Stomach (tissue), 7 donors: ENCODE measurements around a stretch of chr1.

DNA sequence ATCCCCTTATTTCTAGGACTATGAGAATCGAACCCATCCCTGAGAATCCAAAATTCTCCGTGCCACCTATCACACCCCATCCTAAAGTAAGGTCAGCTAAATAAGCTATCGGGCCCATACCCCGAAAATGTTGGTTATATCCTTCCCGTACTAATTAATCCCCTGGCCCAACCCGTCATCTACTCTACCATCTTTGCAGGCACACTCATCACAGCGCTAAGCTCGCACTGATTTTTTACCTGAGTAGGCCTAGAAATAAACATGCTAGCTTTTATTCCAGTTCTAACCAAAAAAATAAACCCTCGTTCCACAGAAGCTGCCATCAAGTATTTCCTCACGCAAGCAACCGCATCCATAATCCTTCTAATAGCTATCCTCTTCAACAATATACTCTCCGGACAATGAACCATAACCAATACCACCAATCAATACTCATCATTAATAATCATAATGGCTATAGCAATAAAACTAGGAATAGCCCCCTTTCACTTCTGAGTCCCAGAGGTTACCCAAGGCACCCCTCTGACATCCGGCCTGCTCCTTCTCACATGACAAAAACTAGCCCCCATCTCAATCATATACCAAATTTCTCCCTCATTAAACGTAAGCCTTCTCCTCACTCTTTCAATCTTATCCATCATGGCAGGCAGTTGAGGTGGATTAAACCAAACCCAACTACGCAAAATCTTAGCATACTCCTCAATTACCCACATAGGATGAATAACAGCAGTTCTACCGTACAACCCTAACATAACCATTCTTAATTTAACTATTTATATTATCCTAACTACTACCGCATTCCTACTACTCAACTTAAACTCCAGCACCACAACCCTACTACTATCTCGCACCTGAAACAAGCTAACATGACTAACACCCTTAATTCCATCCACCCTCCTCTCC lies 56.7 kb downstream of the OR4F16 start:
- PRO-cap: no peak
- RAMPAGE, long total RNA, 5 experiments: start-site peak on the plus strand in 3 of 5 experiments, centred at positions 194 to 418 of the sequence, 26 to 210 reads per replicate
- RRBS: no CpG with 5 or more reads among the region's 18 CpGs

DNA sequence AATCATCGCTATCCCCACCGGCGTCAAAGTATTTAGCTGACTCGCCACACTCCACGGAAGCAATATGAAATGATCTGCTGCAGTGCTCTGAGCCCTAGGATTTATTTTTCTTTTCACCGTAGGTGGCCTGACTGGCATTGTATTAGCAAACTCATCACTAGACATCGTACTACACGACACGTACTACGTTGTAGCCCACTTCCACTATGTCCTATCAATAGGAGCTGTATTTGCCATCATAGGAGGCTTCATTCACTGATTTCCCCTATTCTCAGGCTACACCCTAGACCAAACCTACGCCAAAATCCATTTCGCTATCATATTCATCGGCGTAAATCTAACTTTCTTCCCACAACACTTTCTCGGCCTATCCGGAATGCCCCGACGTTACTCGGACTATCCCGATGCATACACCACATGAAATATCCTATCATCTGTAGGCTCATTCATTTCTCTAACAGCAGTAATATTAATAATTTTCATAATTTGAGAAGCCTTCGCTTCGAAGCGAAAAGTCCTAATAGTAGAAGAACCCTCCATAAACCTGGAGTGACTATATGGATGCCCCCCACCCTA lies 54.4 kb downstream of the OR4F16 start:
- PRO-cap: no peak
- RAMPAGE, long total RNA, 5 experiments: no peak in any of the 5 experiments
- RRBS: no CpG with 5 or more reads among the region's 23 CpGs

GRCh38 chr1:793643-794046 lies 107.2 kb upstream of the OR4F16 start:
- PRO-cap: no peak
- RAMPAGE, long total RNA, 5 experiments: start-site peak on the minus strand in 3 of 5 experiments, at chr1:793722-793882 at its widest, 6 to 33 reads per replicate
- RRBS: no CpG with 5 or more reads among the region's 3 CpGs

DNA sequence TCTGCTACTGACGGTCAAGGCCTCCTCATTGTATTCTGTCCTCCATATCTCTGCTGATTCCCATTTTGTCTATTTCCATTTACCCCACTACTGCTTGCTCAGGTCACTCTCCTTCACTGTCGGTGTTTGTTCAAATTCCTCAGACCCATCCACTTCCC lies 97.2 kb upstream of the SAMD11 start:
- PRO-cap: no peak
- RAMPAGE, long total RNA, 5 experiments: no peak in any of the 5 experiments
- RRBS: no CpG with 5 or more reads among the region's 2 CpGs

DNA sequence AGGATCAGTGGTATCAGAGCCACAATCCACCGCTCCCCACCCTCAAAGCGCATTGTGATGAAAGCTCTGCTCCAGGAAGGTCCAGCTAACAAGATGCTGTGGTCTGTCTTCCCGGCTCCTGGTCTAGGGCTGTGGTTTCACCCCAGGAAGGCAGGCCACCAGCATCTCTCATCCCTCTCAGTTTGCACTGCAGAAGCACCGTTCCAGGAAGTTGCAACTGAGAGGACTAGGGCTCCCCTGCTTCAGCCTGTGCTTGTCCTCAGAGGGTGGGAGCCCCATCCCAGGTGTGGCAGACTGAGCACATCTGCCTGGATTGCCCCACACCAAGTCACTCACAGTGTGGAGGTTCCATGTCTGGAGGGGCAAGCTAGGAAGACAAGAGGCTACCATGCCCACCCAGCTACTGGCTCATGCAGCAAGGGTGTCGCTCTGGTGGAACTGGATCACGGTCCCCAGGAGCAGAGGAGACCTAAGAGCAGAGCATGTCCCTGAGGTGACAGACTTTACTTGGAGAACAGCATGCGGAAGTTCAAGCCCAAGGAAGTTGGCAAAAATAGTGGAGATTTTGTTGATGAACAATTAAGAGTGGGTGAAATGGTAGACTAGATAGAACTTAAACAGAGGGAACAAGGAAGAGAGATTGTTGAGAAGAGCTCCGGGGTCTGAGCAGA lies 85.9 kb upstream of the SAMD11 start:
- PRO-cap: no peak
- RAMPAGE, long total RNA, 5 experiments: start-site peak on the plus strand in 2 of 5 experiments, centred at positions 275 to 458 of the sequence, 7 to 19 reads per replicate
- RRBS: no CpG with 5 or more reads among the region's 8 CpGs

DNA sequence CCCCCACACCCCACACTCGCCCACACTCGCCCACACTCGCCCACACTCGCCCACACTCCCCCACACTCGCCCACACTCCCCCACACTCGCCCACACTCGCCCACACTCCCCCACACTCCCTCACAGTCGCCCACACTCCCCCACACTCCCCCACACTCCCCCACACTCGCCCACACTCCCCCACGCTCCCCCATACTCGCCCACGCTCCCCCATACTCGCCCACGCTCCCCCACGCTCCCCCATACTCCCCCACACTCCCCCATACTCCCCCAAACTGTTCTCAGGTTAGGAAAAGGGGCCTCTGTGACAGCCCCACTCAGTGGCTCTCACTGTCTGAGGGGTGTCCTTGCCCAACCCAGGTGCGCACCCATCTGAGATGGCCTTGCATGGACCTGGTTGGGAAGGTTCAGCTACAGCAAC lies 47.6 kb upstream of the SAMD11 start:
- PRO-cap: no peak
- RAMPAGE, long total RNA, 5 experiments: no peak in any of the 5 experiments
- RRBS: no CpG with 5 or more reads among the region's 16 CpGs

GRCh38 chr1:904986-905676 lies 18.6 kb upstream of the SAMD11 start:
- PRO-cap: no peak
- RAMPAGE, long total RNA, 5 experiments: no peak in any of the 5 experiments
- RRBS: 5% methylated on average over 4 of the region's 54 CpGs

- PRO-cap: no peak
- RAMPAGE, long total RNA, 5 experiments: no peak in any of the 5 experiments
- RRBS: 17% methylated on average over 1 of the region's 25 CpGs
Observed at GRCh38 chr1:910901-911677, 12.6 kb upstream of the SAMD11 start.

GRCh38 chr1:940064-940677 lies 16.4 kb downstream of the SAMD11 start:
- PRO-cap: unidirectional peak, plus-strand start at chr1:940359; unidirectional peak, plus-strand start at chr1:940480
- RAMPAGE, long total RNA, 5 experiments: no peak in any of the 5 experiments
- RRBS: 2% methylated on average over 30 of the region's 64 CpGs

- PRO-cap: no peak
- RAMPAGE, long total RNA, 5 experiments: start-site peak on the plus strand in 1 of 5 experiments, at chr1:942773-942905 at its widest, 5 reads per replicate
- RRBS: no CpG with 5 or more reads among the region's 38 CpGs
Observed at GRCh38 chr1:942783-943756, 16.0 kb downstream of the NOC2L start.

DNA sequence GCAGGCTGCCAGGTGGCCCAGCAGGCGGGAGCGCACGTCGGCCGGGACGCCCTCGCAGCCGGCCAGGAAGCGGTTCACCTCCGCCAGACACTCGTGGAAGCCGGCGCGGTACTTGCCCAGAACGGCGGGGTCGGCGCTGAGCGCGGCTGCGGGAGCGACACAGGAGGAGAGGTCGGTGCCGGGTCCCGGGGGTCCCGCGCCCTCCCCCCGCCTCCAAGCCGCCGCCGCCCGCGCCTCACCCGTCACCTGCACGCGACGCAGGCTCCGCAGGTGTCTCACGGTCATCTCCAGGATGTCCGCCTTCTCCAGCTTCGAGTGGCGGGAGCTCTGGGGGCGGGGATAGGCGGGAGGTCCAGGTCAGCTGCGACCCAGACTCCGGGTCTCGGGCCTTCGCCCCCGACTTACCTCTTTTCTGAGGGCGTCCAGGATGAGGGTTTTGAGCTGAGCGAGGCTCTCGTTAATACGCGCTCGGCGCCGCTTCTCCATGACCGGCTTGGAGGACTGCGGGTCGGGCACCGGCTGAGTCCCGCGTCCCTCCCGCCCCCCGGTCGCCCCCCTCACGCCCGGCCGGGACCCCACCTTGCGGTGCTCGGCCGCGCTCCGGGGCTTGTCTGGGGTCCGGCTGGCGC lies 496 bp downstream of the HES4 start:
- PRO-cap: unidirectional peak, plus-strand start at position 86 of the sequence; unidirectional peak, plus-strand start at position 119 of the sequence; unidirectional peak, minus-strand start at position 277 of the sequence
- RAMPAGE, long total RNA, 5 experiments: no peak in any of the 5 experiments
- RRBS: 2% methylated on average over 30 of the region's 76 CpGs

DNA sequence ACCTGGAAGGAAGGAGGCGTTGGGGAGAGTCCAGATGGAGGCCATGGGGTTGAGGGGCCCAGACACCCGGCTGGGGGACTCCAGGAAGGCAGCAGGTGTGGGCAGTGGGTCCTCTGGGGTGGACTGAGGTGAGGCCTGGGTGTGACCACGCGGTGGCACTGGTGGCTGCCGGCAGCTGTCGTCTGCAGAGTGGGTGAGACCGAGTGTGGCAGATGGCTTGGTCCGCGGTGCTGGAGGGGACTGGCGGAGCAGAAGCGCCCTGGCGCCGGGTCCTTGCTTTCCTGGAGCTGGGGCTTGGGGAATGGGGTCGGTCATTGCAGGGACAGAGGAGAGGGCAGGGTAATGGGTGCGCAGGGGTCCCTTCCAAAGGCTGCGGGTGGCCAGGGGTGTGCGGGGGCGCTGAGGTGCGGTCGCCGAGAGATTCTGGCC lies 12.5 kb downstream of the AGRN start:
- PRO-cap: no peak
- RAMPAGE, long total RNA, 5 experiments: no peak in any of the 5 experiments
- RRBS: 20% methylated on average over 10 of the region's 21 CpGs

DNA sequence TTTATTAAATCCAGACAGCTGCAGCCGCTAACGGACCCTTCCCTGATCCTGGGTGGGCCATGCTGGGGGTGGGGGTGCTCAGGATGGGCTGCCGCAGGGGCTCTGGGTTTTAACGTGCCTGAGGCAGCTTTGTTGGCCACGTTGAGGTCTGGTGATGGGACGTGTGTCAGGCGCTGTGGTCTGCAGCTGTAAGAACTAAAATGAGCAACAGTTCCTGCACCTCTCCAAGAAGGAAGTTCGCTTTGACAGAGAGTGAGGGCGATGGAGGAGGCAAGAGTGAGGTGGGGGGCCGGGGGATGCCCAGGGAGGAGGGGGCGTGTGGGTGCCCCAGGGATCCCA lies 19.6 kb downstream of the AGRN start:
- PRO-cap: no peak
- RAMPAGE, long total RNA, 5 experiments: no peak in any of the 5 experiments
- RRBS: no CpG with 5 or more reads among the region's 11 CpGs

DNA sequence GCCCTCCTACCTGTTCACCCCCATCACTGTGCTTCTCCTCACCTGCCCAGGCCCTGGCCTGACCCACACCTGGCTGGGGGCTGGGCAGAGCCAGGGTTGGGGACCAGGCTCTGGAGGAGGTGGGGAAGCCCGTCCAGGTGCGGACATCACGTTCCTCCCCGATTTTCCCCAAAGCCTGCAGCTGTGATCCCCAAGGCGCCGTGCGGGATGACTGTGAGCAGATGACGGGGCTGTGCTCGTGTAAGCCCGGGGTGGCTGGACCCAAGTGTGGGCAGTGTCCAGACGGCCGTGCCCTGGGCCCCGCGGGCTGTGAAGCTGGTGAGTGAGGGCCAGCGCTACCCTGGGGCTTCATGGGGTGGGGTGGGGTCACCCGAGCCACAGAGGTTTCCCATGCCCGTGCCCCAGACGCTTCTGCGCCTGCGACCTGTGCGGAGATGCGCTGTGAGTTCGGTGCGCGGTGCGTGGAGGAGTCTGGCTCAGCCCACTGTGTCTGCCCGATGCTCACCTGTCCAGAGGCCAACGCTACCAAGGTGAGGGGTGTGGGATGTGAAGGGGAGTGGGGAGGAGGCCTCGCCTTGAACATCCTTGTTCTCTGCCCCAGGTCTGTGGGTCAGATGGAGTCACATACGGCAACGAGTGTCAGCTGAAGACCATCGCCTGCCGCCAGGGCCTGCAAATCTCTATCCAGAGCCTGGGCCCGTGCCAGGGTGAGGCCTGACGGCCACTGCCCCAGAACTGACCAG lies 25.8 kb downstream of the AGRN start:
- PRO-cap: no peak
- RAMPAGE, long total RNA, 5 experiments: start-site peak on the plus strand in 2 of 5 experiments, centred at positions 459 to 582 of the sequence, 6 to 52 reads per replicate
- RRBS: no CpG with 5 or more reads among the region's 35 CpGs

- PRO-cap: unidirectional peak, plus-strand start at chr1:1062238
- RAMPAGE, long total RNA, 5 experiments: no peak in any of the 5 experiments
- RRBS: 19% methylated on average over 5 of the region's 17 CpGs
Observed at GRCh38 chr1:1061875-1062482, 12.1 kb downstream of the RNF223 start.

- PRO-cap: no peak
- RAMPAGE, long total RNA, 5 experiments: no peak in any of the 5 experiments
- RRBS: 3% methylated on average over 2 of the region's 55 CpGs
Observed at GRCh38 chr1:1068578-1069078, 5.5 kb downstream of the RNF223 start.

DNA sequence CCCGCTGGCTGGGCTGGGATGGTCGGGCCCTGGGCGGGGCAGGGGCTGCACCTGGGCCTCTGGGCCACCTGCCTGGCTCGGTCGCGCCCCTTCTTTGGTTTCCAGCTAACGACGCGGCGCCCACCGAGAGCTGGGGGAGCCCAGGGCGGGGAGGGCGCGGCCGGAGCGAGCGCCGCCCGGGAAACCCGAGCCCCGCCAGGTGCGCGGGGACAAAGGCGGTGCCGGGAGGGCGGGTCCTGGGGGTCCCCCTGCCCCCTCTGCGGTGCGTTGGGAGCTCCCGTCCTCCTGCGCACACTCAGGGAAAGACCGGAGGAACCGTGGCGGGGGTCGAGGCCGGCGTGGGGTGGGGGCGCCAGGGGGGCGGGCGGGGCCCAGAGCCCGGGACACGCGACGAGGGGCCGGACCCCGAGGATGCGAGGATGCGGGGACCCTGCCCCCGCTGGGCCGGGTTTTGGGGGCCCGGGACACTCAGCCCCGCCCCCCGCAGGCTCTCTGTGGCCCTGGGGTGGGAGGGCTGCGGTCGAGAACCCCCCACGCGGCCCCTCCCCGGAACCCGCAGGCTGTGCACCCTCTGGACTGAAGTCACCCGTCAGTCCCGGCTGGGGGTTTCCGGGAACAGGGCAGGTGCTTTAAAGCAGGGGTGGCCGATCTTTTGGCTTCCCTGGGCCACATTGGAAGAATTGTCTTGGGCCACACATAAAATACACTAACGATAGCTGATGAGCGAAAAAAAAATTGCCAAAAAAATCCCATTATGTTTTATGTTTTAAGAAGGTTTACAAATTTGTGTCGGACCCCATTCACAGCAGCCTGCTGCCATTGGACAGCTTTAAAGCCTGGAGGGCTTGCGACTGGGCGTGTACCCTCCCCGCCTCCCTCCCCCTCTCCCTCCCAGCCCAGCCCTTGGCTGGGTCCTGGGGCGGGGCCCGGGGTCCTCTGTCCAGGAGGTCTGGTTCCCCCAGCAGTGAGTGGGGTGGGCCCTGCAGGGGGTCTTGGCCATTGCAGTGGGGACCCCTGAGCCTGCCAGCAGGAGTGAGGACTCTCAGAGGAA lies 21.3 kb upstream of the C1orf159 start:
- PRO-cap: bidirectional peak, plus-strand start at position 97 of the sequence, minus-strand start at position 96 of the sequence; bidirectional peak, plus-strand start at position 592 of the sequence, minus-strand start at position 597 of the sequence
- RAMPAGE, long total RNA, 5 experiments: start-site peak on the plus strand in 2 of 5 experiments, centred at positions 369 to 515 of the sequence, 8 to 11 reads per replicate
- RRBS: 4% methylated on average over 34 of the region's 70 CpGs

GRCh38 chr1:1143140-1144004 lies 27.5 kb upstream of the C1orf159 start:
- PRO-cap: unidirectional peak, minus-strand start at chr1:1143408
- RAMPAGE, long total RNA, 5 experiments: start-site peak on the plus strand in 1 of 5 experiments, at chr1:1143640-1143776 at its widest, 6 reads per replicate
- RRBS: no CpG with 5 or more reads among the region's 36 CpGs

GRCh38 chr1:1159405-1159813 lies 14.3 kb upstream of the TTLL10 start:
- PRO-cap: bidirectional peak, plus-strand start at chr1:1159665, minus-strand start at chr1:1159536
- RAMPAGE, long total RNA, 5 experiments: no peak in any of the 5 experiments
- RRBS: no CpG with 5 or more reads among the region's 13 CpGs

DNA sequence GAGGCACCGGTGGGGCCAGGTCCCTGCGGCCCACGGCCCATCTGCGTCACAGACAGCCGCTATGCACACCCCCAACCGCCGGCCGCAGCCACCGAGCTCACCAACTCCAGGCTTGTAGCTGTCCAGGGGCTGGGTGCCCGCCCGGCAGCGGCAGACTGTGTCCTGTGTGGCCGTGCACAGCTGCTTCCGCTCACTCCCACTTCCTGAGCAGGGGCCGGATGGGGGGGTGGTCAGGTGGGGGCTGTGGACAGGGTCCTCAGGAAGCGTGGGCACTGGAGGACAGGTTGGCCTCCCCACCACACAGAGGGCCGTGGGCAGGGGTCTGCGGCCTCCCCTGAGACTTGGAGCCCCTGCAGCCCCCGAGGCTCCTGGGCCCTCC lies 1.1 kb downstream of the TNFRSF4 start:
- PRO-cap: bidirectional peak, plus-strand start at position 158 of the sequence, minus-strand start at position 108 of the sequence
- RAMPAGE, long total RNA, 5 experiments: no peak in any of the 5 experiments
- RRBS: 17% methylated on average over 14 of the region's 19 CpGs